Osteocyte (in vitro differentiated cells): ENCODE measurements around a stretch of chr18.

GRCh38 chr18:13623335-13623840, 103.0 kb downstream of the FAM210A start:
- PRO-cap, result no peak

DNA sequence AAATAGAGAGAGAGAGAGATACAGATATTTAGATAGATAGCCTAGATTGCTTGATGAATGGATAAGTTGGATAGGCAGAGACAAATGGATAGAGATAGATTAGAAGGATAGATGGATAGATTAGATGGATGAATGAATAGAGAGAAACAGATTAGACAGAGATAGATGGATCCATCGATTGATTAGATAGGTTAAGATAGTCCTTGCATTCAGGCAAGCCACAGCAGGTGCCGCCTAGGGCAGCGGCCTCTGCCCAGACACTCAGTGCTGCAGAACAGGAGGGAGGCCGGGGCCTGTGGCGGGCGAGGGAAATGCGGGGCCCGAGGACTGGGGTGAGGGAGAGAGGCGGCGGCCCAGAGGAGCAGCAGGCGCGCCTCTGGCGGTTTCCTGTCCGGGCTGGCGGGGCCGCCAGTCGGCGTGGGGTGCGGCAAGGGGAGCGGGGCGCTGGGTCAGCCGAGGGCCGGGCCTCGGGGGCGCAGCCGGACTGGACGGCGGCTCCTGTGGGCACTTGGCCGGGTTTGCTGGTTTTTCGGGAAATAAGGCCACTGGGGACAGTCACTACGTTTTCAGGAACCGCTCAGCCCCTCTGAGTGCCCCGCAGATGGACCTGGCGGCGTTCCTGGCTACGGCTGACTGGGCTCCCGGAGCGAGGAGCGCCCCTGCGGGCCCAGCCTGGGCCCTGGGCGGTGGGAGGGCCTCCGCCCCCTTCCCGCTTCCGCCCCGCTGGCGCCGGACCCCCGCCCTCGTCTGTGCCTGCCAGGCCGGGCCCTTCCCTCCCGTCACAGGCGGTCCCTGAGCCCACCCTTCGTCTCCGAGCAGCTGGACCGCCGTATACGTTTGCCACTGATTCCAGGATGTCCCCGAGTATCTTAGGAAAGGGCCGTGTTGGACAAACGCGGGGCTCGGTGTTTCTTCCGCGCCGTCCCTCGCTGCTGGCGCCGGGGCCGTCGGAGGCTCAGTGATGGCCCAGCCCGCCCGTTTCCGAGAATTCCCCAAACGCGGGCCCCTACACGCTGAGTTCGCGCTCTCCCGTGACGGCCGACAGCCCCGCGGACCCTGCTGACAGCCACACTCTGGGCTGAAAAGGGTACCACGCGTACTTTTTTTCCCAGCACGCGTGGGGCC, 84.7 kb downstream of the FAM210A start:
- PRO-cap, result no peak

DNA sequence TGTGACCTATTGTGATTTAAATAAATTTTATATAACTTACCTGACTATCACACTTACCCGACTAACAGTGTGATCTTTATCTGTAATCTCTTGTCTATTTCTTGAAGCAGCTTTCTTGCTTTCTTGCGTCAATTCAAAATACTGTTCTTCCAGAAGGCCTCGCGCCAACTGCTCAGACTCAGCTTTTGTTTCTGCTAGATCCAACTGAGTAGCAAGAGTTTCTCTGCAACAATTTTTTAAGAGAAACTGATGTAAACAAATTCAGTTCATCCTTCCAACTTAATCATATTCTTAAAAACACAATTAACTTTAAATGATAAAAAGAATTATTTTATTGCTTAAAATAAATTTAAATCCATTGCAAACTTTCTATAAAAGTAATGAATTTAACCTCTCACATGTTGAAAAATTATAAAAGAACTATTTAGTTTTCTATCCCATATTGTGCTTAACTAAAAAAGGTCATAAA, 141.3 kb downstream of the ROCK1 start:
- PRO-cap, result no peak

- PRO-cap, result no peak
Measured at GRCh38 chr18:21329976-21330323, 87.9 kb downstream of the GREB1L start.

DNA sequence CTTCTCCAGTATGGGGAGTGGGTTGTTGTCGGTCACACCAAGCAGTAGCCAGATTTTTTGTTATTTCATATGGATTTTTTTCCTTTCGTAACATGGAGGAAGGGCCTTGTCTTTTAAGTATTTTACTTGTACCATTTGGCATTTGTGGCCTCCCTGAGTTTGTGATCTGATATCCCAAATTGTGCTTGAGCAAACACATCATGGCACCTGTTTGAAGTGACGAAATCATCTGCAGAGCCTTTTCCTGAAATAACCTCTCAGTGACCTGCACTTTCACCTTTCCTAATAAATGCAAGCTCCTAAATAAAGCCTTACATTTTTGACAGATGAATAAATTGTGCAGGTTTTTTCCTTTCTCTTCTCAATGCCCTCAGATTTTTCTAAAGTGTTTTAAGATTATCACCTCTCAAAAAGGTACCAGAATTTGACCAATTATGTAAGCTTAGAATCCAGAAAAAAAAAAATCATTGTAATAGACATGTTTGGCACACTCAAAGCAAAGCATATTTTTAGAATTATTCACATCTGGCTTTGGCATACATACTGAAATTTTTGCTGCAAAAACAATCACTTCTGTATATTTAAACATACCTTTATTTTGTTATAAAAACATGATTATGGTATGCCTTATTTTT, 143.6 kb downstream of the ESCO1 start:
- PRO-cap, result no peak

GRCh38 chr18:21598699-21599406, 1.7 kb downstream of the ESCO1 start:
- PRO-cap, result no peak

- PRO-cap, result no peak
Measured at GRCh38 chr18:21628966-21629970, 17.2 kb downstream of the SNRPD1 start.

DNA sequence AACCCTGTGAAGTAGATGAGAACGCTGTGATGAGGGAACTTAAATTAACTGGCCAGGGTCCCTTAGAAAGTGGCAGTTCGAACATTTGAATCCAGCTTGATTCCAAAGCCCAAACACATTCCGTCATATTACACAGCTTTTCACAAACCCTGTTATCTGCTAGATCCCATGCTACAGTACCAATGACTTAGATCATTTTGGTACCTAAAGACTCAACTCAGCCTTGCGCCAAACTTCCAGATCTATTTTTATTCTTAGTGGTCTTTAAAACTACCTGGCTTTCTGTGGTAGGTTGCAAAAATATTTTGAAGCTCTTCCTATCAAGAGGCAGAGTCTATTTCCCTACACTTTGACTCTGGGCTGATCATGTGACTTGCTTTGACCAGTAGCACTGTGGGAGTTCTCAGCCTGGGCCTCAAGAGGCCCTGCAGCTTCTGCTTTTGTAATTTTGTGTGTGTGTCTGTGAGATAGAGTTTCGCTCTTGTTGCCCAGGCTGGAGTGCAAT, 5.3 kb downstream of the ABHD3 start:
- PRO-cap, result no peak

- PRO-cap, result no peak
Measured at GRCh38 chr18:21741884-21742247, 1.3 kb downstream of the MIB1 start.

- PRO-cap, result no peak
Measured at GRCh38 chr18:21765406-21766153, 25.0 kb downstream of the MIB1 start.

- PRO-cap, result no peak
Measured at GRCh38 chr18:21803576-21804780, 63.4 kb downstream of the MIB1 start.

- PRO-cap, result no peak
Measured at GRCh38 chr18:21815249-21815984, 74.8 kb downstream of the MIB1 start.

- PRO-cap, result no peak
Measured at GRCh38 chr18:21831231-21831903, 90.8 kb downstream of the MIB1 start.

DNA sequence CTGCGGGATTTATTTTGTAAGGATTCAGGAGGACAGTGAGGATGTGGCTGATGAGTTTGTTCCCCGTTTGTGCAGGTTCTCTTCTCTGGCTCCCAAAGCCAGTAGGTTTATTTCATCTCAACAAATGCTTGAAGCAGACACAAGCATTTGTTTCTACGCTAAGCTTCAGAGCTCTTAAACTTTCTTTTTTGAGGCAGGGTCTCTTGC, 161.6 kb downstream of the MIB1 start:
- PRO-cap, result unidirectional peak, plus-strand start at position 55 of the sequence

GRCh38 chr18:21996286-21997168, 172.9 kb upstream of the GATA6 start:
- PRO-cap, result no peak

- PRO-cap, result no peak
Measured at GRCh38 chr18:22198900-22199269, 29.5 kb downstream of the GATA6 start.

- PRO-cap, result no peak
Measured at GRCh38 chr18:22268447-22268914, 99.1 kb downstream of the GATA6 start.

- PRO-cap, result no peak
Measured at GRCh38 chr18:22428602-22428954, 10.9 kb upstream of the CTAGE1 start.

DNA sequence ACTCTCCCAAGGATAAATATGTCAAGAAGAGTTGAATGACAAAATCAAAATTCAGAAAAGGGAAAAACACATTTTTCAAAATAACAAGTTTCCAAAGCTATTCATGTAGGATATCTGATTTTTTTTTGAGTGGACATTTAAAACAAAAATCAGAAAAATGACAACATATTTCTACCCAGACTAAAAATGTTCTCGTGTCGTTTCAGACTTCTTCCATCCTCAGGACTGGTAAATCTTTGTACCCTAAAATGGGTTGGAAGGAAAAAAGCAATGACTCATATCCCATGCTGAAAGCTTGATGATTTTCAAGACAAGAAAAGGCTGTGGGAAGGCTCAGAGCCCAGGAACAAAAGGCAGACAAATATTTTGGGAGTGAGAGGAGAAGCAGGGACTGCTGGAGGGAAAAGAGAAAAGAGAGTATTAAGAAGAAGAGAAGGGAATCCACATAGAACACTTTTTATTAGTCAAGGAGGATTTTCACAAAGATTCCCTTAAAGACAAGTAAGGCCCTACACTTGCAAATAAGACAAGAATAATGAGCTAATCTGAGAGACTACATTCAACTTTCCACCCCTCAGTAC, 77.0 kb upstream of the CTAGE1 start:
- PRO-cap, result no peak

- PRO-cap, result no peak
Measured at GRCh38 chr18:22613292-22613904, 195.7 kb upstream of the CTAGE1 start.